Peyer's patch (tissue), 4 donors: ENCODE measurements around the gene FOXJ3.

GRCh38 chr1:42334143-42334634 lies 846 bp downstream of the FOXJ3 start:
- PRO-cap = unidirectional peak, plus-strand start at chr1:42334526
- RAMPAGE, long total RNA, 4 experiments = no peak in any of the 4 experiments

GRCh38 chr1:42334893-42335750 lies at the start of gene FOXJ3:
TSS of gene FOXJ3 (minus strand) at chr1:42335235.
- PRO-cap = bidirectional peak, plus-strand start at chr1:42335423, minus-strand start at chr1:42335232
- RAMPAGE, long total RNA, 4 experiments = start-site peak on the minus strand in 4 of 4 experiments, at chr1:42335145-42335229 at its widest, 24 to 218 reads per replicate

DNA sequence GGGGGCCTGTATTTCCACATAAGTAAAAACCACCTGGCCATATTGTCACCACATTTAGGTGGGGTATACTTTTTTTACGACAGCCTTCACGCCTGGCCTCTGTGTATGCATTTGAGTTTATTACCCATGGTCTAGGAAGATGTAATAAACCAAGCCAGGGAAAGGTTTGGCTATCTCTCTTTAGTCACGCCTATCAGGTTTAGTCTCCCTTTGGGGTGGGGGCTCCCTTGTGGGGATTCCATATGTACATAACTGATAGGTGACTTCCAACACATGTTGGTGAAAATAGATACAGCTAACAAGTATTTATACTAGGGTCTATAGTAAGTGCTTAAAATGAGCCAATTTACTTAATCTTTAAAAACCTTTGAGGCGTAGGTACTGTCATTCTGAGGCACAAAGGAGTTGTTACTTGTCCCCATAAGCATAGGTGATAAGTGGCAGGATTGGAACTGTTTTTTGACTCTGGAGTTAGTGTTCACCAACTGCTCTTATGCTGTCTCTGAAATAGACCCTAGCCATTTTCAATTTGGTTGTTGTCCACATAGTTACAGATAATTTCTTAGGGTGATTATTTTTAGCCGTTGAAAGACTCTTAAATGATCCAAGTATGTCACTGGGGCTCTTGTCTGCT lies 4.3 kb downstream of the YBX1 start:
- PRO-cap = no peak
- RAMPAGE, long total RNA, 4 experiments = no peak in any of the 4 experiments

DNA sequence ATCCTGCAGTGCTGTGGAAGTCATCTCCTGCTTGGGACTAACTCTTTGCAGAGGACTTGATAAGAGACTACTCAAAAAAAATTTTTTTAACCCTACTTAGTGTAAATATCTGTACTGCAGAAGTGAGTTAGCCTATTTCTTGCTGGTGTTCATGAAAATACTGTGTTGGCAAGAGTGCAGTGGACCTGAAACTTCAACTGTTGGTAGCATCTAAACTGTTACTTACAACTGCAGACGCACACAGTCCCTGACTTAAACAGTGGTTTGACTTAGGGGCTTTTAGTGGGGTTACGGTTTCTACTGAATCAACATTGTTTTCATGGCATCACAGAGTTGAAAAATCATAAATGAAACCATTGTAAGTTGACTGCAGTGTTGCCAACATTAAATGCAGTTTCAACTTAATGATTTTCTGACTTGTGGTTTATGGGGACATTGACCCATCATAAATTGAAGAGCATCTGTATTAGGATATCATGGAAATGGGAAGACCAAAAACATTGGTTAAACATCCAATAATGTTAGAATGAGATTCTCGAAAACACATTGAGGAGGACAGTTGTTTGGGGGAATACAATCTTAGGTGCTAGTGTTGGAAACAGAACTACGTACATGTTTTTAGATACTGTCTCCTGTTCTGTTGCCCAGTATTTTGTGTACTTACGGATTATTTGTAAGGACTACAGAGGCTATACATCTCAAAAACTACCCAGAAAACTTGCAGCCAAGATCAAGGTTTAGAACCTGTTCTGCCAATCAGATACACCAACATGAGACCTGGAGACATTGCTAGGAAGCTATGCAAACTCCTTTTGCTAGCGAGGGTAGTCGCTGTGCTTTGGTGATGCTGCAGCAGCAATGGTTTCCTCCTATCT lies 21.4 kb downstream of the YBX1 start:
- PRO-cap = no peak
- RAMPAGE, long total RNA, 4 experiments = no peak in any of the 4 experiments

DNA sequence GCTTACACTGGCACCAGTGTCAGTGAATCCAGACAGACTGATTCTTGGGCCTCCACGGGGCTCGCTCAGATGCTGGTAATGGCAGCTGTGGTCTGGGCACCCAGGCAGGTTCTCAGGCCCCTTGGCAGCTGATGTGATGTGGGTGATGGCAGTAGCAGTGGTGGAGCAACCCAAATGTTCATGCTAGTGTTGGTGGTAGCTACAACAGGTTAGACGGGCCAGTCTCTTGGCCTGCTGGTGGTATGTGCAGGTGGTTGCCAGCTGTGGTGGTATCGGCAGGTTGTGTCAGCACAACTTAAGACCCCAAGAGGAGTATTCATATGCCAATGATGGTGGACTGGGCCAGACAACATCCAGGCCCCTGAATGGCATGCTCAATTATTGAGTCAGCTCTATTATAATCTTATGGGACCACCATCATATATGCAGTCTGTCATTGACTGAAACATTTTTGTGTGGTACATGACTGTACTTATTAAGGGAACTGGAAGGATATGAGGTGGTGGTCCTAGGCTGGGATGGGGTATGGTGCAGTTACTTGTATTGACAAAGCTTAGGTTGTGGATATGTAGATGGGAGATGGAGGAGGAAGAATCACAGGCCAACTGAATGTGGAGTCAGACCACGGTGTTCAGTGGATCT lies 24.1 kb downstream of the CLDN19 start:
- PRO-cap = no peak
- RAMPAGE, long total RNA, 4 experiments = no peak in any of the 4 experiments

GRCh38 chr1:42752007-42752699 lies 12.1 kb upstream of the CLDN19 start:
- PRO-cap = no peak
- RAMPAGE, long total RNA, 4 experiments = no peak in any of the 4 experiments

GRCh38 chr1:42766495-42766911 lies 325 bp downstream of the P3H1 start:
- PRO-cap = no peak
- RAMPAGE, long total RNA, 4 experiments = no peak in any of the 4 experiments

- PRO-cap = unidirectional peak, minus-strand start at chr1:42795694
- RAMPAGE, long total RNA, 4 experiments = no peak in any of the 4 experiments
Observed at GRCh38 chr1:42795575-42795797, 10.7 kb downstream of the TMEM269 start.

DNA sequence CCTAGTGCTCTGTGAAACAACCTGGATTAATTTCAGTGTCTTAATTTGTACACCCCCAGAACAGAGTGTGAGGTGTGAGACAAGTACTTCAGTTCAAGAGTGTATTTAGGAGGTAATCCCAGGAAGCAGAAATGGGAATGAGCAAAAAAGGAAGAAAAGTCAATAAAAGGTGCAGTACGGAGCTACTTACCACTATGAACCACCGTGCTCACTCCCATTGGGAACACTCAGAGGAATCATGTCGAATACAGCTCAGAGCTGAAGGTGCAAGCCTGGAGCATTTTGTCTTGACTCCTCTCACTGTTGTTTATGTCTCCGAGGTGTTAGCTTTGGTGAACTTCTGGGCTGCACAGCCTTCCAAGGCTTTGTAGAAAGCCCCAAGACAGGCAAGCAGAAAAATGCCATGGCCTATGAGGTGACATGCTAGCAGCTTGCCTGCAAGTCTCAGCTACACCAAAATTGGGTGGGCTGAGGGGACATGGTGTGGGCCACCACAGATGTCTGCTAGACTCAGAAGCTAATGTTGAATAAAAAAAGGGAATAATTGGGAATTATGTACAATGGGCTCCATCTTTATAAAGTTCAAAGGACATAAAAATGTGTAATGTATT lies 7.4 kb upstream of the SVBP start:
- PRO-cap = no peak
- RAMPAGE, long total RNA, 4 experiments = no peak in any of the 4 experiments

- PRO-cap = no peak
- RAMPAGE, long total RNA, 4 experiments = no peak in any of the 4 experiments
Observed at GRCh38 chr1:42916278-42916539, 42.5 kb downstream of the SLC2A1 start.

- PRO-cap = bidirectional peak, plus-strand start at chr1:42924460, minus-strand start at chr1:42924273; bidirectional peak, plus-strand start at chr1:42924665, minus-strand start at chr1:42924613
- RAMPAGE, long total RNA, 4 experiments = no peak in any of the 4 experiments
Observed at GRCh38 chr1:42924379-42925677, 33.8 kb downstream of the SLC2A1 start.

DNA sequence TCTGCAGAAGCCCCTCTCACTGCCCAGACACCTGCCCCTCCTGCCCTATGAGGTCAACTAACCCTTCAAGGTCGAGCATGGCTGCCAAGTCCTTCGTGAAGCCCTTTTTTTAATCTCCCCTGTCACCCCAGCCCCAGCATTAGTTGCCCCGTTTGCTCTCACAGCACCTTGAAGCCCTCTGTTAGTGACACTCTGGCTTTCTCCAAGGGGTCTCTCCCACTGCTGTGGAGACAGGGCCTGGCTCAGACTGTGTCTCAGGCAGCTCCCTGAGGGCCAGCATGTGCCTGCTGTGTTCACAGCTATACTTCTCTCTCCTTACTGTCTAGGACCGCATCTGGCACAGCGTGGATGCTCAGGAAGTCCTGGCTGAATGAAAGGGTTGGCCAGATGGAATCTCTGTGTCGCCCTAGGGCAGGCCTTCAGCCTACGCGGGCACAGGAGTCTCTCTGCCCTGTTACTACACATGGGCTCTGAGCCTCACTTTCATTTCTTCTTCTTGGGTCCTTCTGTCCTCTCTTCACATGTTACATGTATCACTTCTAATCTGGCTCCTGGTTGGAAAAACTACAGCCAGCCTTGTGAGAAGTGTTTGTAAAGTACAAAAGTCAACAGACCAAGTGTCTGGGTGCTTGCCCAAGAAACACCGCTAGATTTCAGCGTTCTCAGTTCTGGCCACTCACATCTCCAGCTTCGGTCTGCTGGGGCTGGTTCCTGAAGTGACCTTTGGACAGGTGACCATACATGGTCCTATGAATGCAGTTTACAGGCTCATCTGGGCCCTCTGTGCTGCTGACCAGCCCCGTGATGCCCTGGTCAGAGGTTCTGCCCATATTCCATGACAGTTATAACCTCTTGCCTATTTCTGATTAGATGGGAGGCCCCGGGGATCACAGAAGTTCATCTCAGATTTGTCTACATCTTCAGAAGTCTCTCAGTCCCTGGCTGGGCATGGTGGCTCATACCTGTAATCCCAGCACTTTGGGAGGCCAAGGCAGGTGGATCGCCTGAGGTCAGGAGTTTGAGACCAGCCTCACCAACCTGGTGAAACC lies 19.6 kb downstream of the SLC2A1 start:
- PRO-cap = no peak
- RAMPAGE, long total RNA, 4 experiments = start-site peak on the minus strand in 1 of 4 experiments, centred at position 380 of the sequence, 6 reads per replicate

DNA sequence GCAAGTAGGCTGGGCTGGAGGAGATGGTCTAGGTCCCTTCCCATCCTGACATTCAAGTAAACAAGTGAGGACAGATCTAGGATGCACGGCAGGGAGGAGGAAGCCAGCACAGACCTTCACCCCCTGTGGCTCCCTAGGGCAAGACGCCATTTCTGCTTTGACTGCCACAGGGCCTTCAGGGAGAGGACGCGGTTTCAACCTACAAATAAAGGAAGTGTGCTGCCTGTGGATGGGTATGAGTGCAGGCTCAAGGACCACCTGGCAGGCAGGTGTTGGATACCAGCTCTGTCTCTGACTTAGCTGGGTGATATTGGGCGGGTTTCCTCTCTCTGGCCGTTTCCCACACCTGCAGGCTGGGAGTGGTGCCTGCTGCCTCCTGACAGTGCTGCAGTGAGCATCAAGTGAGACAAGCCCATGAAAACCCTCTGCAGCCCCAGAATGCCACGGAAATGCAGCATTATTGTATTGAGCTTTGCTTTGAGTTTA lies 16.2 kb downstream of the SLC2A1 start:
- PRO-cap = unidirectional peak, minus-strand start at position 342 of the sequence
- RAMPAGE, long total RNA, 4 experiments = no peak in any of the 4 experiments

- PRO-cap = no peak
- RAMPAGE, long total RNA, 4 experiments = no peak in any of the 4 experiments
Observed at GRCh38 chr1:43008402-43009386, 50.0 kb upstream of the SLC2A1 start.

DNA sequence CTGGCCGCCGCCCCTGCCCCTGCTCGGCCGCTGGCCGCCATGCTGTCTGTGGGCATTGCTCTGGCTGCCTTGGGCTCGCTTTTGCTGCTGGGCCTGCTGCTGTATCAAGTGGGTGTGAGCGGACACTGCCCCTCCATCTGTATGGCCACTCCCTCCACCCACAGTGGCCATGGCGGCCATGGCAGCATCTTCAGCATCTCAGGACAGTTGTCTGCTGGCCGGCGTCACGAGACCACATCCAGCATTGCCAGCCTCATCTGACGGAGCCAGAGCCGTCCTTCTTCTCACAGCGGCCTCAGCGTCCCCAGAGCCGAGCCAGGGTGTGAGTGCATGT lies 3.3 kb downstream of the TMEM125 start:
- PRO-cap = no peak
- RAMPAGE, long total RNA, 4 experiments = no peak in any of the 4 experiments

DNA sequence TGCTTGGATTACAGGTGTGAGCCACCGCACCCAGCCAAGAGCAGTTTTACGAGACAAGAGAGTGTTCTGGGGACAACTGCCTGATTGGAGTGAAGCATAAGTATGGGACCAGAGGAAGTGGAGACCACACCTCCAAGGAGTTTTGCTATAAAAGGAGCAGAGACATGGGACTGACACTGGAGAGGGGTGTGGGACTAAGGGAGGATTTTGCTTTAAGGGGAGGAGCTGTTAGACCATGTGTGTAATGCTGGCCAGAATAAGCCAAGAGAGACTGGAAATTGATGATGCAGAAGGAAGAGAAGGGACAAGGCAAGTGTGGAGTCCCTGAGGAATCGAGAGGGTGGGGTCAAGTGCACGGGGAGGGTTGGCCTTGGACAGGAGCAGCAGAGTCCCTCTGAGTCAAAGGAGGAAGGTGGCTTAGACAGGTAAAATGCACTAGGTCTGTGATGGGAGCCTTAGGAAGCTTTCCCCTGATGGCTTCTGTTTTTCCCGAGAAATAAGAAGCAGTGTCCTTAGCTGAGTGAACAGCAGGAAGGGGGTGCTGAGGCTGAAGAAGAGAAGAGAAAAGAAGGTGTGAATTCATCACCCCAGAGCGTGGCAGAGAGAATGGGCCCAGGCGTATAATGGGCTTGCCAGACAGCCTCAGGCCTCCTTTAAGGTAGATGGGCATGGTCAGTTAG lies 5.0 kb upstream of the C1orf210 start:
- PRO-cap = unidirectional peak, plus-strand start at position 289 of the sequence
- RAMPAGE, long total RNA, 4 experiments = no peak in any of the 4 experiments

DNA sequence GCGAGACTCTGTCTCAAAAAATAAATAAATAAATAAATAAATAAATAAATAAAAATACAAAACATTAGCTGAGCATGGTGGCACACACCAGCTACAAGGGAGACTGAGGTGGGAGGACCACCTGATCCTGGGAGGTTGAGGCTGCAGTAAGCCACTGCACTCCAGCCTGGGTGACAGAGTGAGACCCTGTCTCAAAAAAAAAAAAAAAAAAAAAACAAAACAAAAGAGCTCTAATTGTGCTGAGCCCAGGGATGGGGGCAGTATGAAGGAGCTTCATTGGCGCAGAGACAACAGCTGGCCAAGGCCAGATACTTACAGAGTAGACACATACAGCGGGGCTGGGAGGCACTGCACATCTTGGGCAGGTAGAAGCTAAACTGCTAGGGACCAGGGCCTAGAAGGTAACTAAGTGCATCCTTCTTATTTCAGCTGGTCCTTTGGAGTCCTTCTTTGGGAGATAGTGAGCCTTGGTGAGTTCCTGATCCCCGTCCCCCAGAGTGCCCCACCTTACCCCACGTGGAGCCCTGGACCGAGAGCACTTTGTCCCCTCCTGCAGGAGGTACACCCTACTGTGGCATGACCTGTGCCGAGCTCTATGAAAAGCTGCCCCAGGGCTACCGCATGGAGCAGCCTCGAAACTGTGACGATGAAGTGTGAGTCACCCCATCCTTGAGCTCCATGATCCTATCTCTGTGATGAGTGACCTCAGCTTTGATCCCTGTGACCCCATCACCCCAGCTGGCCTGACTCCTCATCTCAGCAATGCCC lies 16.6 kb upstream of the MPL start:
- PRO-cap = no peak
- RAMPAGE, long total RNA, 4 experiments = no peak in any of the 4 experiments

GRCh38 chr1:43348353-43348868 lies 10.4 kb upstream of the CDC20 start:
- PRO-cap = no peak
- RAMPAGE, long total RNA, 4 experiments = no peak in any of the 4 experiments

DNA sequence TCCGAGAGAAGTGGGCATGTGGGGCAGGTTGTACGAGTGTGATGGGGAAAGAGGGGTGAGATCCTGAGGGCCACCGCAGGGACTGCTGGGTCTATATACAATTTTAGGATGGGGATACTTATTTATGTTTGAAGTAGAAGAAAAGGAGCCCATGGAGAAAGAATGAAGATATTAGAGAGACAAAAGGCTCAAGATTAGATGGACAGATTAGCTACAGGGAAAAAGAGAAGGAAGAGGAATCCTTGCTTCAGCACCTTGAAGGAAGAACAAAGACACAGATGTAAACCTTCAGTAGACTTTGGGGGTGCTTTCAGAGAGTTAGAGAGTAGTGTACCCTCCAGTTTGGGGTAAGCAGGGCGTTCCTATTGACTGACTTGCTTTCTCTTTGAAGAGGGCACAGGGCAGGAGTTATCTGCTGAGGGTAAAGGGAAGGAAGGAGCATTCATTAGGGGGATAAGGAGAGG lies 19.3 kb downstream of the SZT2 start:
- PRO-cap = no peak
- RAMPAGE, long total RNA, 4 experiments = start-site peak on the plus strand in 1 of 4 experiments, centred at position 162 of the sequence, 6 reads per replicate

DNA sequence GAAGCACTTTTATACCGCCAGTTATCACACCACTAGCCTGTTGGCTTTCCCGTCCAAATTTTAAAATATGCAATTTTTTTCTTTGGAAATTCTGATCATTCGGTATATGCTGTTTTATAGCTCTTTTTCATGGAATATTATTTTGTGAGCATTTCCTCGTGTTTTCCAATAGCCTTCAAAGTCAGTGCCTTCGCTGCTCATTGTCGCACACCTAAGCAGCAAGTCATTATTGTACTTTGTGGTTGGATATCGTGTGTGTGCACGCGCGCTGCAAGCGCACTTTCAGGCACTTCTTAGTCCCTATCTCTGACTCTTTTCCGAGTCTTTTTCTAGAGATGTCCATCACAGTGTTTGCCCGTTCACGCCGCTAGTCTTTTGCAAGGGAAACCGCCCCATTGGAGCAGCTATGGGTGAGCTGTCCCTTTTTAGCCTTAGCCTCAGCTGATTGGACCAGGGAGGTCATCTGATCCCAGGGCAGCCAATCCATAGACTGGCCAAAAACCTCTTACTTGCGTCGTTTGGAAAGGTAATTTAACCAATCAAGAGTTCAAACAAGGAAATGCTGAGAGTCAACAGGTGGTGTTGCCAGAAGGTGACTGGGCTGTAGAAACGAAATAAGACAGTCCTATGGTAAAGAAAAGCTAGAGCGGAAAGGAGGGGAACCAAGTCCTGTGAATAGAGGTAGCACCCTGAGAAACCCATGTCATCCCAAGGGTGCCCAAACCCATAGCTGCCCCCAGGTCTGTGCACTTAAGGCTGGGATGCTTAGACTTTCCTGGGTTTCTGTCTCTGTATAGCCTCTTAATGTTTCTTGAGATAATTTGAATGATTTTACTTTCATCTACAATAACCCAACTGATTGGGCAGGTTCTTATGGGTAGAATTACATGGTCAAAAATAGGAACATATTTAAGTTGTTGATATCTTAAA lies 762 bp upstream of the HYI start:
- PRO-cap = bidirectional peak, plus-strand start at position 565 of the sequence, minus-strand start at position 377 of the sequence
- RAMPAGE, long total RNA, 4 experiments = start-site peak on the plus strand in 1 of 4 experiments, centred at position 458 of the sequence, 6 reads per replicate